Melanocyte of skin (primary cell): ENCODE measurements around a stretch of chr6.

DNA sequence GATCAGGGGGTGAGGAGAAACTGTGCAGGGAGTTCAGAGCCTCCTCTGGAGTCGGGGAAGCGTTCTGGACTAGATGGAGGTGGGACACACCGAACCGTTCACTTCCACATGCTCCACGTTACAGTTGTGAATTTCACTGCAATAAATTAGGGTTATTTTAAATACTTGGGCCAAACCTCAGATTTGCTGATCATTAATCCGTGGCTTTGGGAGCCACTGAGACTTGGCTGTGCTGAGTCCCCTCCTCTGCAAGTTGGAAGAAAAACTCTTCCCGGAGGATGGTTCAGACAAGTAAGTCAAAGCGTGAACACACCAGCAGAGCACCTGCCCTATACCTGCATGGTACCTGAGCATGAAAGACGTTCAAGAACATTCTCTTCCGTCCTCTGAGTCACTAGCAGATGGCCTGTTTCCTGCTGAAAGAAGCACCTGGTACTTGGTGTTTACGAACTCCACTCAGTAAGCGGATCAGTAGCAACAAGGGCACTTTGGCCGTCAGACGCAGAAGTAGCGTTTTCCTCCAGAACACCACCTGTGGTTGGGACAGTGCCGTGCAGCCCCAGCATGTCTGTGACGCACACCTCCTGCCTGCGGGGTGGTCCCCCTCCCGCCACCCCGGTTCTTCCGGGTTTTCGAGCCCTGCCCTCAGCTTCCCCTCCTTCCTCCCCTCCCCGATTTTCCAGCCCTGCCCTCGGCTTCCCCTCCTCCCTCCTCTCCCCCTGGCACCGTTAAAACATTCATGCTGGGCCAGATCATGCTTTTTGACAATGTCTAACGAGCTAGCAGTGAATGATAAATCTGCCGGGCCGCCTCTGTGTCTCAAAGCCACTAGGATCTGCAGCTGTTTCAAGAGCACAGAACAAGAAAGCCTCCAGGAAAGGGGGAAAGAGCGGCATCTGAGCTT lies 207.6 kb downstream of the ERMARD start:
- CAGE, long polyA plus RNA, 2 experiments = no peak in any of the 2 experiments

DNA sequence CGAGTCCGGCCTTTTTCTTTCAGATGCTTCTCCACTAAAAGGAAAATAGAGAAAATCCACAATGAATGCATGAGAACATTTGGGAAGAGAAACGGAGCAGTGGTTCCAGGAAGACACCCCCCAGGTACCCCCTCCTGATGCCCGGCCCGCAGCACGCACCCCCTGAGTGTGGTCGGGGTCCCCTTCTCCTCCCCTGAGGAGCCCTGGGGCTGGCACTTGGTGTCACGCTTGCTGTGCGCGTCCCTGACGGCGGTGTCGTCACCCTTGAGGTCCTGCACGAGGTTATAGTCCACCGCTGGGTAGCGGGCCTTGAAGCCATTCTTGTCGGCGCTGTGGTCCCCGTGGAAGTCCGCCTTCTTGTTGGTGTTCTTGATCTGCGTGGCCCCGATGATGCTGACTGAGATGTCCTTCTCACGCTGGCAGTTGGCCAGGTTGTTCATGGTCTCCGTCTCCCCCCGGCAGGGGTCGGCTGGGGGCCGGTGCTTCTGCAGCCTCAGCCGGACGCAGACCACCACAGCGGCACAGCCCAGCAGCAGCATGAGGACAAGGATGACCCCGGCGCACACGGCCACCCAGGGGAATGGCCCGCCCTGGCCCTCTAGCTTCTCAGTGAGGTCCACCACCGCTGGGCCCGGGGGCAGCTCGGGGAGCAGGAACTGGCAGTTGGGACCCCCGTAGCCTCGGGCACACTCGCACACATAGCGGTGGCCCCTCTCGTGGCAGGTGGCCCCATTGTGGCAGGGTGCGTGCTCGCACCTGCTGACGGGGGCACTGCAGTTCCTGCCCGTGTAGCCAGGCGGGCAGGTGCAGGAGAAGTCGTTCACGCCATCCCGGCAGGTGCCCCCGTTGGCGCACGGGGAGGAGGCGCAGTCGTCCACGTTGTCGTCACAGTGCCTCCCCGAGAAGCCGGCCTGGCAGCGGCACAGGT lies 7.5 kb downstream of the DLL1 start:
- CAGE, long polyA plus RNA, 2 experiments = no peak in any of the 2 experiments

GRCh38 chr6:170295316-170295544 lies 4.4 kb upstream of the DLL1 start:
- CAGE, long polyA plus RNA, 2 experiments = no peak in any of the 2 experiments

DNA sequence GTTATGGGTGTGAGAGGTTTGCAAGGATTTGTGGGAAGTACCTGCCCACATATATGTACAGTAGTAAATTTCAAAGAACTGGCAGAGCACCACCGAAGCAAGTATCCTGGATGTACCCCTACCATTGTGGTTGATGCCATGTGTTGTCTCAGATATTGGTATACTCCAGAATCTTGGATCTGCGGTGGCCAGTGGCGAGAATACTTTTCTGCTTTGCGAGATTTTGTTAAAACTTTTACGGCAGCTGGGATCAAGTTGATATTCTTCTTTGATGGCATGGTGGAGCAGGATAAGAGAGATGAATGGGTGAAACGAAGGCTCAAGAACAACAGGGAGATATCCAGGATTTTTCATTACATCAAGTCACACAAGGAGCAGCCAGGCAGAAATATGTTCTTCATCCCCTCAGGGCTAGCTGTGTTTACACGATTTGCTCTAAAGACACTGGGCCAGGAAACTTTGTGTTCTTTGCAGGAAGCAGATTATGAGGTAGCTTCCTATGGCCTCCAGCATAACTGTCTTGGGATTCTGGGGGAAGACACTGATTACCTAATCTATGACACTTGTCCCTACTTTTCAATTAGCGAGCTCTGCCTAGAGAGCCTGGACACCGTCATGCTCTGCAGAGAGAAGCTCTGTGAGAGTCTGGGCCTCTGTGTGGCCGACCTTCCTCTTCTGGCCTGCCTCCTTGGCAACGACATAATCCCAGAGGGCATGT lies 11.0 kb downstream of the FAM120B start:
- CAGE, long polyA plus RNA, 2 experiments = no peak in any of the 2 experiments

GRCh38 chr6:170378291-170378846 lies 71.8 kb downstream of the FAM120B start:
- CAGE, long polyA plus RNA, 2 experiments = no peak in any of the 2 experiments

DNA sequence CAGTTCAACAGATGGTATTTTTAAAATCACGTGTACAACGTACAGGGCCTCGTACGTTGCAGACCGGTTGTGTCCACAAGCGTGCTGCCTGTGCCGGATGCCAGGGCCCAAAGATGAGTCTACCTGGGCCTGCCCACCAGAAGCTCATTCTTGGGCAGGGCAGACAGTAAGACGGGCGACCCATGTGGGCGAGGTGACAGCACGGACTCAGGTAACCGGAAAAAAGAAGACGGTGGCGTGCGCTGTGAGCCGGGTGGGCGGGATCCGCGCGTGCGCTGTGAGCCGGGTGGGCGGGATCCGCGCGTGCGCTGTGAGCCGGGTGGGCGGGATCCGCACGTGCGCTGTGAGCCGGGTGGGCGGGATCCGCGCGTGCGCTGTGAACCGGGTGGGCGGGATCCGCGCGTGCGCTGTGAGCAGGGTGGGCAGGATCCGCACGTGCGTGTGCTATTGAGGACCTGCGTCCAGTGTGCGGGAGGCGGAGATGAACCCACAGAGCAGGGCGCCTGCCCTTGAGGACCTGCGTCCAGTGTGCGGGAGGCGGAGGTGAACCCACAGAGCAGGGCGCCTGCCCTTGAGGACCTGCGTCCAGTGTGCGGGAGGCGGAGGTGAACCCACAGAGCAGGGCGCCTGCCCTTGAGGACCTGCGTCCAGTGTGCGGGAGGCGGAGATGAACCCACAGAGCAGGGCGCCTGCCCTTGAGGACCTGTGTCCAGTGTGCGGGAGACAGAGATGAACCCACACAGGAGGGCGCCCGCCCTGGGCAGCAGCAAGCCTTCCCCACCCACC lies 114.8 kb downstream of the FAM120B start:
- CAGE, long polyA plus RNA, 2 experiments = no peak in any of the 2 experiments